AG09309 (cell line): ENCODE data around the genes SEZ6, CRYBA1, ABHD15 and NSRP1.

DNA sequence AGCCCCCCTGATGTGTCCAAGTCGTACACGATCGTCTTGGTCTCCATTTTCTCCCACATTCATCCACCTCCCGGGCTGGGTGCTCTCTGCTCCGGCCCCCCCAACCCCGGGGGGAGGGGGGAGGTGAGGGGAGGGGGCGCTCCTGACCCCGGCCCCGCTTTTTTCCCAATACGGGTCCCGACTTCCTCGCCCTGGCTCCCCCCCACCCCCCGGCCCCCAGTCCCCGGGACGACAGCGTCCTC, 495 bp downstream of the PHF12 start:
- RRBS = 5% methylated on average over 11 of the region's 16 CpGs

DNA sequence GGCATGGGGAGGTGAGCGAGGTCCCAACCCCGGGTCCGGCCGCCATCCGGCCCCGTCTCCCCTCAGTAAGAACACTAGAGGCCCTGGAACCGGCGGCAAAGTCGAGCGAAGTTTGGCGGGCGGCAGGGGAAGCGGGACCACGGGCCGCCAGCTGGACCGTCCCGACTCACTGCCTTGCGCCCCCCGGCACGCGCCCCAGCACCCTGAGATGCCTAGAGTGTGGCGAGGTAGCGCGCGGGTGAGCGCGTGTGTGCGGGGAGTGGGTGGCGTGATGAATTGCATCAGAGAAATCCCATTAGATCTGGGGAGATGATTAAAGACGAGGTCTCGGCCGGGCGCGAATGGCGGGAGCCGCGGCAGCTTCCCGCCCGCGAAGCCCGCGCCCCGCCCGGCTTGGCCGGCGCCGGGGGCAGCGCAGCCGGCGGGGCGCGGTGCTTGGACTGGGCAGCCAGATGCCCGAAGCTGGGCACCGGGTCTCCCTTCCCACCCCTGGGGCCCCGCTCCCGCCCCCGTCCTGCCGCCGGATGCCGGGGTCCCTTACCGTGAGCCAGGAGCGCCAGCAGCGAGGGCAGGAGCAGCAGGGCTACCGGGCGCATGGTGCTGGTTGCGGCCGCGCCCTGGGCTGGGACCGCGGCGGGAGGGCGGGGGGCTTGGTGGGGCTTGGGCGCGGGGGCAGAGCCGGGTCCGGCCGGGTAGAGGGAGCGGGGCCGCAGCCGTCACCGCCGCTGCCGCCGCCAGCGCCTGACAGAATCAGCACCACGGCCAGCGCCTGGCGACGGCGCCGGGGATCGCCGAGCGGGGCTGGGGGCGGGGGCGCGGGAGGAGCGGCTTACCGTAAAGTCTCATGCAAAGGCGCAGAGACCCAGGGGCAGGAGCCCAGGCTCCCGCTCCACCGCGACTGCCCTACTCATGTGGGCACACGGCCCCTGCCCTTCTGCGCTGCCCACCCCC, at the start of gene SEZ6:
TSS of gene SEZ6 (minus strand) at position 760 of the 951 bp plus-strand sequence.
- RRBS = 7% methylated on average over 58 of the region's 105 CpGs

DNA sequence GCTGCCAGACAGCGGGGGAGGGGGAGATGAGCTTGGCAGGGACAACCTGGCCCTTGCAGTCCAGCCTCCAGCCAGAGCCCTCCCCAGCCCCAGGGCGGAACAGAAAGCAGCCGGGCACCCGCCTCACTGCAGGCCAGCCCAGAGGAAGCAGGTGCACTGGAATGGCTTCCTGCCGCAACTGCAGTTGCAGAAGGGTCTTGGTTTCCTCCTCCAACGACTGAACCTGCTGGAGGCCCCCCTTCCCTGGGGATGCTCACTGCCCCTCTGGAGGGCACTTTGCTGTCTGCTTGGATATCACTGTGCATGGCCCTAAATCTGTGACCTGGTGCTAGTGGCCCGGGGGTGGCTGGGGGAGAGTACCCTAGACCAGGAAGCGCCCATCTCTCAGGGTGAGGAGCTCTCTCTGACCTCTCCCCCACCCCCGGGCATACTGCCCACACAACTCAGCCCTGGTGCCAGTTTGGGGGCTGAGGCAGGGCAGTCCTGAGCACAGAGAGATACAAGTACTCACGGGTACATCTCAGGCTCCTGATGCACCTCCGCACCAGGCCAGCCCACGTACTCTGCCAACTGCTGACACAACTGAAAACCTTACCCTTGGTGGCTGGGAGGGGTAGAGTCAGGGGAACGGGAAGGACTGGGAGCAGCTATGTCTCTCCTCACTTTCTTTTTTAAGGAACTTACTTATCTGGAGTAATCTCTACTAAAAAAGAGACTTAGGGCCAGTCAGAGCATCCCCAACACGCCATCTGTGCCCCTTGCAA, 41.0 kb downstream of the MYO18A start:
- RRBS = 48% methylated on average over 2 of the region's 14 CpGs

DNA sequence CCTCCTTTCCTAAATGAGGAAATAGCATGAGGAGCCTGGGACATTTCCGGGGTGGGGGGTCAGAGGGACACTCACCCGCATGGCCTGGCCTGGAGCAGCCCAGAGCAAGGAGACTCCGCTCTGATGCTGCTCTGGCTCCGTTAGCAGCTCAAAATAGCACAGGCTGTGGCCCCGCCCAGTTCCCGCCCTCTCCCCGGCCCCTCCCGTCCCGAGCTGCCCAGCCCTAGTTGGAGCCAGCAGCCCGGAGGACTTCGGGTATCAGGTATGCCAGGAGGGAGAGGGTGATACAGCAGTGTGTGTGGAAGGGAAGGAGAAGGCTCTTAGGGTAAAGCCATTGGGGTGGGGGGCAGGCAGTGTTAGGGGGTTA, 40.0 kb downstream of the MYO18A start:
- RRBS = 6% methylated on average over 4 of the region's 11 CpGs

DNA sequence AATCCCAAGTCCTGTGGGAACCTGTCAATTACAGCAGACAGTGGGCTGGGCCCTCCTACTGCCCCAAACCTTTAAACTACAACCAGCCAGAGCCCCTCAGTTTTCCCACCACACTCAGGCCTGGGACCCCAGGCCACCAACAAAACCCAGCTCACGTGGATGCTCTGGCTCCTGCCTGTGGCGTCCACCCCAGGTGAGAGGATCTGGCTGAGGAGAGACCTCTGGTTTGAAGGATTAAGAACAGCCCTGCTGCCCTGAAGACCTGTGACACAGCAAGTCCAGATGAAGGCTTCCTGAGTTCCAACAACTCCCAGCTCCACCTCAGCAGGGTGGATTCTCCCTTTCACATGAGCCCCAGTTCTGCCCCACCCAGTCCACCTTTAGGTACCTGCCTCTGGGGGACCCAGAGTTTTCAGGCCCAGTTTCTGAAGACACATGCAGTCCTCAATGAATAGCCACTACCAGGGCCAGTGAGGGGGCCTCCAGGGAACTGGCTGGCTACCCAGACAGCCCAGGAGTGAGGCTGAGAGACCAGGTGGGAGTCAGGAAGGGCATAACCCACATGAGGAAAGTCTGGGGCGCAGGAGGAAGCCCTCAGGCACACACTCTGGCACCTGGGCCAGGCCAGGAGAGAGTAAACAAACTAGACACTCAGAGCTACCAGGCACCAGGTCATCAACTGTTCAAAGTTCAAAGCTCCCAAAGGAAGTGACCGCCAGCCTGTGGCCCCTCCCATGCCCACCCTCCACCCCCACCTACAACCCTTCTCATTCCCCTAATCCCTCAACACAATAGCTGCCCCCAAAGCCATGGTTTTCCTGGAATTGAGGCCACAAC, 2.3 kb downstream of the MYO18A start:
- RRBS = no CpG with 5 or more reads among the region's 4 CpGs

DNA sequence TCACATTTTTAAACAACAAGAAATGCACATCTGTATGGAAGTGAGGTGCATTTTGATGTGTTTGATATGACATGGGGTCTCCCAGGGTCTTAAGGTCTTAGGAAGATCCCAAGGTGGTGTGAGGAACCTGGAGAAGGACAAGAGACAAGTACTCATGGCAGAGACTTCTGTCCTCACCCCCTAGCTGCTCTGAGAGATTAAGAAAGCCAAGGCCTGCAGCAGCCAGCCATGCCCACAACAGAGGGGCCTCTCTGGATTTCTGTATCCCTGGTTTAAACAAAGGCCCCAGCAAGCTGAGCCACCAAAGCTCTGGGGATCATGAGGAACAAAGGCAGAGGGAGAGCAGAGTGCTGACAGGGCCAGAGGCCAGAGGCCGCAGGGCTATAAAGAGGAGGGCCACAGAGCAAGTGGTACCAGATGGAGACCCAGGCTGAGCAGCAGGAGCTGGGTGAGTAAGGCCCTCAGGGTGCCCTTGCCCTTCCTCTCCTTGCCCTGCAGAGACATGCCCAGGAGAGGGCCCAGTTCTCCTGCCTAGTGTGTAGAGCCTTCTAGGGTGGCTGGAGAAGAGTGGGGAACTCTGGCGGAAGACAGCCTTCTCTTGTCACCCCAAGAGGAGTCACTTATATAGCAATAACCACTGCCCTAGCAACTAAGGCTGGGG, at the start of gene CRYBA1:
TSS of gene CRYBA1 (plus strand) at position 413 of the 661 bp plus-strand sequence.
- RRBS = no CpG with 5 or more reads among the region's 2 CpGs

- RRBS = 1% methylated on average over 45 of the region's 101 CpGs
Measured at GRCh38 chr17:29566900-29567818, at the start of gene ABHD15. TSS of gene ABHD15 (minus strand) at chr17:29567037.

GRCh38 chr17:29629849-29630807, 7.4 kb upstream of the CORO6 start:
- RRBS = no CpG with 5 or more reads among the region's 9 CpGs

DNA sequence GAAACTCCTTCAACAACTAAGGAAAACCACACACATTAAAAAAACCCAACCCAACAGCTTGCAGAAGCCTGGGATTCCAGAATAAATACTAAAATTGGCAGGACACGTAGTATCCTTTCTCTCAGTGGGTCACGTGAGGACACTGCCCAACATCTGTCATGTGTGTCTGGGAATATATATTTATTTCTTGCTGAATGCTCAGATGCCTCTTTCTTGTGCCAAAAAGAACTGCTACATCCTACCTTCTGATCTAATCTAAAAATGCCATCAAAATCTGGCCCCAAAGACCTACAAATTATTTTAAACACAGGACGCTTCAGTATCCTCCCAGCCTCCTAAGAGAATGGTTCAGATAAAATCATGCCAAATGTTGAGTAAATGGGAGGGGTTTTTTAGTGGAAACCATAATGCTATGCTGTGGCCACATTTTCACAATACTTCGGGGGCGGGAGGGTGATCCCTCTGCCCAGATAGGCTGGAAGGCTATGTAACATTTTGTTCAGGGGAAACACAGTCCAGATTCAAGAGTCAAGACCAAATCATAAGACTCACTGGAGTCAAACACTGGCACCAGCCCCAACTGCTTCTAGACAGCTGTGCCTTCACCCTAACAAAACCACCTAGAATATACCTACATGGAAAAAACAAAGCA, 22.9 kb upstream of the CORO6 start:
- RRBS = no CpG with 5 or more reads among the region's 5 CpGs

- RRBS = no CpG with 5 or more reads among the region's 6 CpGs
Measured at GRCh38 chr17:29650362-29651147, 27.8 kb upstream of the CORO6 start.

DNA sequence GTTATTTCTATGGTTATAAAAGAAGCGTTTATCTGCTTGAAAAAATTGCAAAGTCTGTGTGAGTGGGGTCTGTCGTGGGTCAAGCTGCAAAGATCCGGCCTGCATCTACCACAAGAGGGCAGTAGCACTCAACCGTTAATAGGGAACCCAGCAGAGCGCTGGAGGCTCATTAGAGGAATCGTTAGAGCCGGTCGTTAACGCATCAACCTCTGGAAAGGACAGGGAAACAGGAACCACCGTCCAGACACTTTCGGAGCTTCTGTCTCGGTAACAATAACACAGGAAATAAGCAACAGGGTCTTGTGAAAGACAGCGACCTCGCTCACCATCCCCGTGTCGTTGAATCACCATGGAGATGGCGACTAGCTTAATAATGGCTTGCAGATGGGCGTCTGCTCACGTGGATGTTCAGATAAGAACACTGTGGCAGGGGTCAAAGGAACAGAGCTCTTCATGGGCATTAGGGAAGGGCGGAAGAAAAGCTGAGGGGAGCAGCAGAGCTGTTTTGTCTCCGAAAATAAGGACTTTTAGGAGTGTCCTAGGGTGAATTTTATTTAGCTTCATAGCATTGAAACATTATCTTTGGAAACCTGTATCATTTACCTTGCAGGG, 11.9 kb upstream of the NSRP1 start:
- RRBS = 4% methylated on average over 4 of the region's 21 CpGs

- RRBS = 1% methylated on average over 15 of the region's 51 CpGs
Measured at GRCh38 chr17:30116614-30117776, at the start of gene NSRP1. TSS of gene NSRP1 (plus strand) at chr17:30116816.

- RRBS = no CpG with 5 or more reads among the region's 1 CpG
Measured at GRCh38 chr17:30286530-30287072, 5.1 kb downstream of the BLMH start.

- RRBS = no CpG with 5 or more reads among the region's 1 CpG
Measured at GRCh38 chr17:30287560-30288051, 4.1 kb downstream of the BLMH start.

DNA sequence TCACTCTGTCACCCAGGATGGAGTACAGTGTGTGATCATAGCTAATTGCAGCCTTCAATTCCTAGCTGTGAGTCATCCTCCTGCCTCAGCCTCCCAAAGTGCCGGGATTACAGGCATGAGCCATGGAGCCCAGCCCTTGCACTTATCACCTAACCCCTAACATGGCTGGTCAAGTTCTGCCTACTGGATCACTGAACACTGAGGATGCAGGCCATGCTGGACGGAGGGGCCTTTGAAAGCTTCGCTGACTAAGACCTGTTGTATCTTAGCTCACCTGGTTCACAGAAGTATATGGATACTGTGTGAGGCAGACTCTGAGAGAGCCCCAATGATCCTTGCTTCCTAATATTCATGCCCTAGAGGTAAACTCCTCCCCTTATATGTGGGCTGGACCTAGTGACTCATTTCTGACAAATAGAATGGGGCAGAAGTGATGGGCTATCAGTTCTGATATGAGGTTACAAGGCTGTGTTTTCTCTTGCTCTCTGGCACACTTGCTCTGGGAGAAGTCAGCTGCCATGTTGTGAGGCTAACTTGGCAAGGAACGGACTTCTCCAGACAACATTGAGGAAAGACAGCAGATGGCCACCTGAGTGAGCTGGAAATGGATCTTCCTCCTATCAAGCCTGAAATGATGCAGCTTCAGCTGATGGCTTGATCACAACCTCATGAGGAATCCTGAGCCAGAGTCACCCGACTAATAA, 11.8 kb upstream of the TMIGD1 start:
- RRBS = no CpG with 5 or more reads among the region's 5 CpGs

- RRBS = no CpG with 5 or more reads among the region's 3 CpGs
Measured at GRCh38 chr17:30415037-30415722, 36.5 kb downstream of the CPD start.

DNA sequence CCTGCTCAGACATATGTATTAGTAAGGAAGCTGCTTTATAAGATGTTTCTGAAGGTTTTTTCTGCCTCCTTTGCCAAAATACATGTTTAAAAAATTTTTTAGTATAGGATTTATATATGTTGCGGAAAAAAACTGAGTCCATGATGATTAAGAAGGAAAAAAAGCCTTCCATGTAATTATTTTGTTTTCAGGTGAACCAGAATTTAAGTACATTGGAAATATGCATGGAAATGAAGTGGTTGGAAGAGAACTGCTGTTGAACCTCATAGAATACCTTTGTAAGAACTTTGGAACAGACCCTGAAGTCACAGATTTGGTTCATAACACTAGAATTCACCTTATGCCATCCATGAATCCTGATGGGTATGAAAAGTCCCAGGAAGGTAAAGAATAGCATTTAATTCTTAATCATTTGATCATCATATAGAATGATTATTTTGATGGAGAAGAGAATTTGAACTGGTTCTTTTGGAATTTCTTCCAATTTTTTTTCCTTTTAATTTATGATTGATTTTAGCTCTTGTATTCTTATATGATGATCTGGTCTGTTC, 44.7 kb downstream of the CPD start:
- RRBS = no CpG with 5 or more reads among the region's 1 CpG

DNA sequence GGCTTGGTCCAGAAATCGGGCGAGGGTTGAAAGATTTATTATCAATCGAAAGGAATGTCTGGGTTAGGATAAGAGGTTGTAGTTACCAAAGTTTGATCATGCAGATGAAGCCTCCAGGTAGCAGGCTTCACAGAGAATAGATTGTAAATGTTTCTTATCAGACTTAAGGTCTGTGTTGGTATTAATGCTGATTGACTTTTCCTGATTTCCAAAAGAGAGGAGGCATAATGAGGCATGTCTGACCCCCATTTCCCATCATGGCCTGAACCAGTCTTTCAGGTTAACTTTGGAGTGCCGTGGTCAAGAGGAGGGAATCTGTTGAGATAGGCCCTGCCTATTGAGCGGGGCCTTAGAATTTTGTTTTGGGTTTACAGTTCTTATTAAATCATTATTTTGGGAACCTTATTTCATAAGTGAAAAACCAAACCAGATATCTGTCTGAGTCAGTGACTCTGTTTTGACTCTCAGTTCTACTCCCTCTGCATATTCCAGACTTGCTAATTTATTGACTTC, 45.5 kb downstream of the CPD start:
- RRBS = no CpG with 5 or more reads among the region's 5 CpGs

DNA sequence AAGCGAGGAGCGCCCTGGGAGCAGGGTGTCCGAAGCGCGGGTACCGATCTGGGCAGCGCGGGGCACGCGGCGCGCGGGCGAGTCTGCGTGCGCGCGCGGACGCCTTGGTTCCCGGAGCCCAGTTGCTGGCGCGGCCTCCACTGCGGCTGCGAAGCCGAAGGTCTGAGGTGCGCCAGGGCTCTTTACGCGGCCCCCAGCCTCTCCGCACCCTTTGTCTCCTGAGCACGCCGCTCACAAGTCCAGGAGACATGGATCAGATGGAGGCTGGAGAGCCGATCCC, 118.4 kb downstream of the CRLF3 start:
- RRBS = no CpG with 5 or more reads among the region's 33 CpGs